Smooth muscle cell (in vitro differentiated cells): ENCODE results near the genes CACNA2D1 and PCLO.

DNA sequence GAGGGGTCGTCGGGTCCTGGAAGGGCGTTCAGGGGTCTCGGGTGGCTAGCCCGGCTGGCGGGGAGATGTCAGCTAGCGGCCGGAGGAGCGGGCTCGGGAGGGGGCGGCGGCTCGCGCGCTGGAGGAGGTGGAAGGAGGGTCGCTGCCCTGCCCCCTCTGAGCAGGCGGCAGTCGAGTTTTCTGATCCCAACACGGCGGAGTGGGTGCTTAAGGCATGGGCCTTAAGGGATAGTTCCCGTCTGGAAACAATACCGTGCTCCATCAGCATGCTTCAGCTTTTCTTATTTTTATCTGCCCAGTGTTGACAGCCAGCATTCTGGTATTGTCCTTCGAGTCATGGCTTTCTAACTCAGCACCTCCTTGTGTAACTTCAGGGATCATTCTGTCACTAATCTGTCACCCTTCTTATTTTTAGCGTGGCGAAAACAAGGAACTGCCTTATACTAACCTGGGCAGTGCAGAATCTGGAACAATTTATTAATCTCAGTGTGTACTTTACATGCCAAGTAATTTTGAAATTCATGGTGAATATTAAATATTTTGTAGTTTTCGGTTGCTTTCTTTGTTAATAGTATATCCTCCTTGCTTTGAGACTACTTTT lies 1.2 kb upstream of the TMEM60 start:
- RAMPAGE, long total RNA, result no peak

DNA sequence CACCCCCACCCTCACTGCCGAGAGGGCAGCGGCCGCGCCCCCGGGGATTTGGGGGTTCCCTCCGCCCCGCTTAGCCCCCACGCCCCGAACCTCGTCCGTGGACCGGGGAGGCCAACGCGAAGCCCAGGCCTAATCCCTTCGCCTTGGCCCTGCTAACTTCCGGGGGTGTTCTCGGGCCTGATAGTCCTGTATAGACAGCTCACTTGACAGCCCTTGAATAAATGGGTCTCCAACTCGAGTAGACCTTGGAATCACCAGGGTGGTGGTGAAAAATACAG lies 221.8 kb upstream of the TMEM60 start:
- RAMPAGE, long total RNA, result no peak

- RAMPAGE, long total RNA, result no peak
Measured at GRCh38 chr7:79340217-79340739, 113.2 kb downstream of the MAGI2 start.

DNA sequence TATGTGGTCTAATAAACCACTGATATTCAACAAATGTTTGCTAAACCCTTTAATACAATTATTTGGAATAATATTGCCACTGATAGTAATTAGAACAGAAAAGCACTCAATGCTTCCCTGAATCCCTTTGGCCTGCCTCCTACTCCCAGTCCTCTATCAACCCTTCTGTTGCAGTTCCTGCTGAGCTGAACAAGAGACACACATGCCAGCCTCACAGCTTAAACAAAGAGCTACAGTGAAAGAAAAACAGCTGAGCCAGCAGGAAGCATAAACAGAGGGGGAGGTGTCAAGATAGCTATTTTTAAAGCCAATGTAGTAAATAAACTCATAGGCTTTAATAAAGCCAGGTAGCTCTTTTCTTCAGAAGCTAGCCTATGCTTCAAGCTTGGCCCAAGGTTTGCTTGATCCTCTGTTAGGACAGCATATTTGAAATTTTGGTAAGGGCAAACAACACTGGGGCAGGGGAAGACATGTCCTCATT lies 6.8 kb upstream of the GNAI1 start:
- RAMPAGE, long total RNA, result no peak

DNA sequence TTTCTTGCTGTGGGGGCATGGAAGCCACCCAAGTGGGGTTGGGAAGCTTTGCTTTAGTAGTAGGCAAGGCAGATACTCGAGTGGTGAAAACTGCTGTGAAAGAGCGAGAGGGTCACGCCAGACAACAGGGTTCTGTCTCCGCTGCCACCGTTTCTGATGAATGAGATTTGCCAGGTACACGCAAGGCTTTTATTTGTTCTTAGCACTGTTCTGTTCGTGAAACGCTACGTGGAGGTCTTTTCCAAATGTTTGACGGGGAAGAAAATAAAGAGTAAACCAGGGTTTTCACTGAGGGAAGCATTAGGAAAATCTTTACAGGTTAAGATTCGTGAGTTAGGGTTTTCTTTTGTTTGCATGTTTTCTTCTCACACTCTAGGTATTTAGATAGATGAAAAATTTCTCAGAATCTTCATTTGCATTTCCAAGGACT lies 1.3 kb downstream of the GNAI1 start:
- RAMPAGE, long total RNA, result no peak

DNA sequence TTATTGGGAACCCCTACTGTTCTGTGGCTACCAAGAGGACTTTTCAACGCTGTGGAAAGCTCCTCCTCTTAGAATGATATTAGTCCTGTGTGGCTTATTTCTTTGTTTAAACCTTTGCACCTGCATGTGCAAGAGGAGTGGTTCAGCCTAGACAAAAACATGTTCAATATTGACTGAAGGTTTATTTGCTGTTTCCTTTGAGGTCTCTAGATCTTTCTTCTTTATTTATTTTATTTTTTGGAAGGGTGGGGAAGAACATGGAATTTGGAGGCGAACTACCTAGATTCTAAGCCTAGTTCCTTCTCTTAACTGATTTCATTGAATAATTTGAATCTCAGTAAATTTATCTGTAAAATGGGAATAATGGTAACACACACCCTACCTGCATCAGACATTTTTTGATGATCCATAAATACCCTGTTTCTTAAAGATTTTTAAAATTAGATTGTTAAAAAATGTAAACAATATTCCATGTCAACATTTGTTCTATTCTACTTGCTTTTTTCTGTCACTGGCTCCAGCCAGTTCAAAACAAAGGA lies 118.0 kb downstream of the GNAT3 start:
- RAMPAGE, long total RNA, result no peak

GRCh38 chr7:80680002-80680662 lies 41.7 kb downstream of the CD36 start:
- RAMPAGE, long total RNA, result no peak

DNA sequence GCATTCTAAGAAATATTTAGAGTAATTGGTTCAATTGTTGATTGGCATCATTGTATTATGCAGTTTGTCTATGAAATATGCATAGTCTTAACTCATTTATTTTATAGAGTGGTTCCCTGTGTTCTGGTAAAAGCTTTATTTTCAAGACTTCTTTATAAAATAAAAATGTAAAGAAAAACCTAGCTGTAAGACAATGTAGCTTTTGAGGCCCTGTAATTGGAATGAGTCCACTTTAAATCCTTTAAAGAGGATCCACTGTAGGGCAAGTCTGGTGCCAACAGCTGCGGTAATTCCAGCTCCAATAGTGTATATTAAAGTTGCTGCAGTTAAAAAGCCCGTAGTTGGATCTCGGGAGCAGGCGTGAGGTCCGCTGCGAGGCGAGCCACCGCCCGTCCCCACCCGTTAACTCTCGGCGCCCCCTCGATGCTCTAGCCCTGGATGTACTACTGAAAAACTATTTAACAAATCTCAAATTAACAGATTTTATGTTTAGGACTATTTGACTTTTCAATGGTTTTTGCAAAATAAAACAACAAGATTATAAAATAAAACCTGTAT lies 414.6 kb upstream of the SEMA3C start:
- RAMPAGE, long total RNA, result no peak

- RAMPAGE, long total RNA, result no peak
Measured at GRCh38 chr7:81478181-81479321, 291.3 kb downstream of the HGF start.

- RAMPAGE, long total RNA, result no peak
Measured at GRCh38 chr7:82416316-82416713, 27.3 kb downstream of the CACNA2D1 start.

- RAMPAGE, long total RNA, result no peak
Measured at GRCh38 chr7:82443644-82444724, at the start of gene CACNA2D1. TSS of gene CACNA2D1 (minus strand) at chr7:82443777.

DNA sequence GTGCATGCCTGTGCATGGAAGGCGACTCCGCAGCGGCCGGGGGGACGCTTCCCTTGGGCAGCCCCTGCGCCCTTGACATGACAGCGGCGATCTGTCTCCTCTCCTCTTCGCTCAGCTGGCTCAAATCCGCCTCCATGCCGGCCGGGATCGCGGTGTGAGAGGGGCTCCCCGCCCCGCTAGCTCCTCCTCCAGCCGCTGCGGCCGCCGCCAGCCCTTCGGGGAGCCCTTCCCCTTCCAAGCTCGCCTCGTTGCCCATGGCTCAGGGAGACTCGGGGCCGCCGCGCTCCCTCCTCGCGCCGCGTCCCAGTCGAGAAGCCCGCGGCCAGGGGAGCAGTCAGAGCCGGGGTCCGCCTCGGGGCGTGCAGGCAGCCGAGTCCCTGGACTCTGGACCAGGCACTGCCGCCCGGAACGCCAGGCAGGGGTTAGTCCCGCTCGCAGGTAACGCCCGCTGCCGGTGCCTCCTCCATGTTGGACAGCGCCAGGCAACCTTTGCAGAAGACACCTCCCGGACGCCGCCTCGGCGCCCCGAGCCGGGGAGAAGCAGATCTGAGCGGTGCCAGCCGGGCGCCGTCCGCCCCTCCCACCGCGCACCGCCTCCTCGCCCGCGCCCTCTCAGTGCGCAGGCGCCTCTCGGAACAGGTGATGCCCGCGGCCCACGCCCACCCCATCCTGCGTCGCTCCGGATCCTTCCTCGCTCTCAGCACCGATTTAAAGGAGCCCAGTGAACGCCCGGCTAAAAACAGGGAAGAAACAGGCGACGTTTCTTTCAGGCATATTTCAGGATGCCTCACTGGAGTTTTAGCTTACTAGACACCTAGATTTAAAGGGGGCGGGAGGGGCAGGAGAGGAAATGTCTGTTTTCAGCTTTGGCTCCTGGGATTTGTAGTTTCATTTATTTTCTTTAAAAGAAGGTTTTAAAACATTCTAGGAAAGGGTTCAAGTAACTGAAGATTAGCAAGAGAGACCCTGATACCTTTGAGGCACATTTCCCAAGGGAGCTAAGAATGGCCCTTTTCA lies at the start of gene PCLO:
PCLO (minus strand) TSS at position 548 of the 1,017 bp plus-strand sequence.
- RAMPAGE, long total RNA, result no peak

DNA sequence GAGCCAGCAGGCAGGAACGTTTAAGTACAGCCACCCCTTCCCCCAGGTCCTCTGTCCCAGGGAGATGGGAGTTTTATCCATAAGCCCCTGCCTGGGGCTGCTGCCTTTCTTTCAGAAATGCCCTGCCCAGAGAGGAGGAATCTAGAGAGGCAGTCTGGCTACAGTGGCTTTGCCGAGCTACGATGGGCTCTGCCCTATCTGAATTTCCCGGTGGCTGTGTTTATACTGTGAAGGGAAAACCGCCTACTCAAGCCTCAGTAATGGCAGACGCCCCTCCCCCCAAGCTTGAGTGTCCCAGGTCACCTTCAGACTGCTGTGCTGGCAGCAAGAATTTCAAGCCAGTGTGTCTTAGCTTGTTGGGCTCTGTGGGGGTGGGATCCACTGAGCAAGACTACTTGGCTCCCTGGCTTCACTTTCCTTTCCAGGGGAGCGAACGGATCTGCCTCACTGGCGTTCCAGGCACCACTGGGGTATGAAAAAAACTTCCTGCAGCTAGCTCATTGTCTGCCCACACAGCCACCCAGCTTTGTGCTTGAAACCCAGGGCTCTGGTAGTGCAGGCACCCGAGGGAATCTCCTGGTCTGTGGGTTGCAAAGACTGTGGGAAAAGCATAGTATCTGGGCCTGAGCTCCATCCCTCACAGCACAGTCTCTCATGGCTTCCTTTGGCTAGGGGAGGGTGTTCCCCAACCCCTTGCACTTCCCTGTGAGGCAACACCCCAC lies 19.4 kb downstream of the SEMA3E start:
- RAMPAGE, long total RNA, result no peak

GRCh38 chr7:84009671-84010104 lies 184.9 kb downstream of the SEMA3A start:
- RAMPAGE, long total RNA, result no peak

- RAMPAGE, long total RNA, result no peak
Measured at GRCh38 chr7:84193676-84194056, 923 bp downstream of the SEMA3A start.

DNA sequence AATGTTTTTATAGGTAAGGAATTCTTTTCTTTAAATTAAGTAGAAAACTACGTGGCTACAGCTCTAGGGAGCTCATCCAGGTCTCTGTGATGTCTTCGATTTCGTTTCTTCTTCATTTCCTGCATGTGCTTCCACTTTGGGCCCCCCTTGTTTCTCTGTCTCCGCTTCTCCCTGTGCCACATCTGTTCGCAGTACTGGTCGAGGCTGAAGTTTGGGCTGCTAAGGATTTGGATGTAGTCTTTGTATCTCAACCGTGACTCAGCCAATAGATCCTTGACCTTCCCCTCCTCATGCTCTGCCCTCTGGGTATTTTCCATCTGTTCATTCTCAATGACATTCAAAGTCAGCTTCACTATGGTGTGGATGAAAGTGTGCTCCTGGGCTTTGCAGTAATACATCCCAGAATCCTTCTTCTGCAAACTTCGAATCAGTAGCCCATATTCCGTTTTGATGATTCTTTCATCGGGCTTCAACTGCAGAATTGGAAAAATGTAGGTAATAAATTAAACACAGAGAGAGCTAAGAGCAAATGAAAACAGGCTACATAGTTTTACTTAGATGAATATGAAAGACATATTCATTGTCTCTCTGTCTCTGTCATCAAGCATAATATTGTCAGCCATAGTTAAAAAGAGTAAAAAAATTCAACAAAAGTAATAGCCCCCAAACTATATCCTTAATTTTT lies 187.3 kb downstream of the SEMA3D start:
- RAMPAGE, long total RNA, result no peak

DNA sequence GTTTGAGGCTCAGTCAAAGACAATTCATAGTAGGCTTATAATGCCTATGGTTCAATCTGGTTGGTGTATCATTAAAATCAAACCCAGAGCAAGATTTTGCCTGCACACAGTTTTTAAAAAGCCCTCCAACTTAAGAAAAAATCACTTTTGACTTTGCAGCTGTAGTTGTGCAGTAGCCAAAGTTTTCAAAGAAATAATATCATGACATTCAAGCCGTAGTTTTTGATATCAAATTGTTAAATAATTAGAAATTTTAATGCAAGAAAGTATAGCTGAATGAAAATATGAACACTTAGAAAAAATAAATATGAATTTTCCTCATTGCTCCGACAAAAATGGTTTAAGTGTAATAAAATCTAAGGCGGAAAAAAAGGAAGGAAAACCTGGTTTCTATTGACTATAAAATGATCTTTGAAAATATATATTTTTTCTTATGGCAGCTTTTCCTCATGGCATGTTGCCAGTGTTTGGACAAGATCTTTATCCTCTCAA lies 162.6 kb downstream of the SEMA3D start:
- RAMPAGE, long total RNA, result no peak

GRCh38 chr7:85184809-85185372 lies 2.0 kb downstream of the SEMA3D start:
- RAMPAGE, long total RNA, result no peak

DNA sequence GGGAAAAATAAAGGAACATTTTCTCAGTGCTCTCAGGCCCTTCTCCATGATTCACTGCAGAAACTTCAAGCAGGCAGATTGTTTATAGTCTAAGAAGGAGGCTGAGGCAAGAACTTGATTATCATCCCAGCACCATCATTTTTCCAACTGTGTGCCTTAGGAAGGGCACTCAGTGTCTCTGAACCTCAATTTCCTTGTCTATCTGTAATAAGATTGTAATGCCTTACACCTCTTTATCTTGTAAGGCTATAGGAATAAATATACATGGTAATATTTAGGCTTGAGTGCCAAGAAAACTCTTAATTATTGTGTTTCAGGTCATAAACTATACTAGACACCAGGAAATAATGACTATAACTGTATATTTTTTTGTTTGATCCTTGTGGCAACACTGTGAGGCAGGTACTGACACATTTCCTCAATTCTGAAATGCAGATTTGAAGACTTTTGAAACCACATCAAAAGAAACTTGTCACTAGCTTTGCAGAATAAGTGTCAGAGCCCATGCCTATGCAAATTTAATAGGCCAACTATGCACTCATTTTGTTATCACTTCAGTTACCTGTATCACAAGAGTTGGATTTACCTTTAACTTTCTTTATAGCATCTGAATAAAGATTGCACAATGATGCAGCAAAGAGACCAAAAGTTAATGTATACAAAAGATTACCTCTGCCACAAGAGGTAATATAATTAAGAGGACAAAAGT lies 80.8 kb downstream of the ELAPOR2 start:
- RAMPAGE, long total RNA, result no peak

- RAMPAGE, long total RNA, result no peak
Measured at GRCh38 chr7:87004262-87005049, 55.0 kb downstream of the ELAPOR2 start.